Mesenteric fat pad (tissue), 1 donor: ENCODE data around the genes RASSF6 and PPBP.

DNA sequence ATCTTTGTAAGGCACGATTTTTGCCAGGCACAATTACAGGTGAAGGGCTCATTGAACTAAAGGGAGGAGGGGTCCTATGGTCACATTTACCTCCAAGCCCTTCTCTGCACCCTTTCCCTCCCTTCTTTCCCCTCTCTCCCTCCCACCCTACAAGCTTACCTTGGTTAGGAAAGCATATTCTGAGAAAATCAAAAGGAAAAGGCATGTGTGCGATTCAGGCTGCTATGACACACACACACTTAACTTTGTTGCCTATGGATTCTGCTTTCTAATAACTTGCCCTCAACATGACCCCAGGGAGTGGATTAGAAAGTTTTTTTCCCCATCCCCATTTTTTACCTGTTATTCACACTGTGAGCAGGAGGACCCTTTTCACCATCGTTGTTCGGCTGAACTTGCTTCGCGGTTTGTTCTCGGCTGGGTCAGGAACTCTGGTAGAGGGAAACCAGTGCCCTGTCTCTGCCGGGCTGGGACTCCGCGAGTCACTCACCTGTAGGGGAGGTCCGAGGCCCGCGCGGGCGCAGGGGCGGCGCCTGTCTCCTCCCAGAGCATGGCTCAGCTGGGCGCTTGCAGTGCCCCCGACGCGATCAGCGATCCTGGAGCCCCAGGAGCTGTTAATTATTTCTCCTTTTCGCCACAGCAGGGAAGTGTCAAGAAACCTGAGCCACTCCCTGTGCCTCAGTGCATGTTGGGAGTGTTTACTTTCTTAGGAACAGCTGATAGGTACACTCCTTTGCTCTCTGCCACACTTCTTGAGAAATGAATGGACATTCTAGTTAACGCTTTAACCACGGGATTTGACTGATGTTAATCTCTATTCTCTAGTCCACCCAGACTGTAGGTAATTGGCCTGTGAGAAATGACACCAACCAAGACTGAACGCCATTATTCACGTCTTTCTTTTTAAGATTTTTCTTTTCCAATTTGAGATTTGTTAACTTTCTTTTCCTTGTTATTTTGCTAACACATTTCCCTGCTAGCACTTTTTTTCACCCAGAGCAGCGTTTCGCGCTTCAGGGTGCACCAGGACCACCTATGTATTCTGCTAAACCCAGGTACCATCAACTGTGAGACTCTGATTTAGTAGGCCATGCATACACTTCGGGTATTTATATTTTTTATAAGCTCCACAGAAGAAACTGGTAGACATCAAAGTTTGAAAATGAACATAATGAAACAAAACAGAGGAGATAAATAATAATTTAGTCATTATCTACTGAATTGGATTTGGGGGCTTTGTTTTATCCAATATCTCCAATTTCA, at the start of gene RASSF6:
Gene RASSF6 (minus strand): TSS at position 488 of the 1,263 bp plus-strand sequence.
- PRO-cap, result no peak

GRCh38 chr4:73669689-73670187, 49.5 kb upstream of the RASSF6 start:
- PRO-cap, result no peak

DNA sequence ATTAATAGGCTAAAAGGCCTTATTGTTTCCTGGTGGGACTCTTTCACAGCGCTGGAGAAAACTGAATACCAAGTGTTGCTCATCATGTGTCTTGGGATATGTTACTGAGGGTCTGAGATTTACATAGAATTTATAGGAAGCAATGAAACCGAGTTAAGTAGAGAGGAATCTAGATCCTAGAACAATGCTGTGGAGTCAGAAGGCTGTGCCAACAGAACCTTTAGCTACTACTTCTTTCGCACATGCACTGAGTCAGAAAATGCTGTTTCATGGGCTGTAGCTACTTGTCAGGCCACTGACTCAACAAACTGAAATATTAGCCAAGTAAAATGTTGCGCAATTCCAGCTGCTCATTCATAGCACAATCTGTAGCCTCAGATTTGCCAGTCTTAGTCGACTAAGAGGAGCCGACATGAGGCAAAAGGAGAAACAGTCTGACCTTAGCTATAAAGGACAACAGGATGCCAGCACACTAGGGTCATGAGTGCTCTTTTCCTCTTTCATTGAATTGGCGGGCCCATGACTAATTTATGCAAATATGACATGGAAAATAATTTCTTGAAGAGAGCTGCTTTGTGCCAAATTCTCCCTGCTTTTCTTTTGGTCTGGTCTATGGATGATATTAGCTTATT, 35.8 kb upstream of the CXCL8 start:
- PRO-cap, result no peak

DNA sequence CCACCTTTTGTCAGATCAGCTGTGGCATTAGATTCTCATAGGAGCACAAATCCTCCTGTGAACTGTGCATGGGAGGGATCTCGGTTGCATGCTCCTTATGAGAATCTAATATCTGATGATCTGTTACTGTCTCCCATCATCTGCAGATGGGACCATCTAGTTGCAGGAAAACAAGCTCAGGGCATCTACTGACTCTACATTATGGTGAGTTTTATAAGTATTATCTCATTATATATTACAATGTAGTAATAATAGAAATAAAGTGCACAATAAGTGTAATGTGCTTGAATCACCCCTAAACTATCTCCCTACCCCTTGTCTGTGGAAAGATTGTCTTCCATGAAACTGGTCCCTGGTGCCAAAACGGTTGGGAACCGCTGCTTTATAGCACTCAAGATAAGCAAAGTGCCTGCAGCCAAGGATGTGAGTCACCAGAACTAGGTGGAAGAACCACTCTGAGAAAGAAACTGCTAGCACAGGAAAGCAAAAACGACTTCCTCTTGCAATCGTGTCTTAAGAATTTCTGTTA, 32.6 kb upstream of the CXCL8 start:
- PRO-cap, result no peak

GRCh38 chr4:73716186-73716585, 24.2 kb upstream of the CXCL8 start:
- PRO-cap, result no peak

GRCh38 chr4:73987922-73988566, at the start of gene PPBP:
Gene PPBP (minus strand): TSS chr4:73988190.
- PRO-cap, result no peak

DNA sequence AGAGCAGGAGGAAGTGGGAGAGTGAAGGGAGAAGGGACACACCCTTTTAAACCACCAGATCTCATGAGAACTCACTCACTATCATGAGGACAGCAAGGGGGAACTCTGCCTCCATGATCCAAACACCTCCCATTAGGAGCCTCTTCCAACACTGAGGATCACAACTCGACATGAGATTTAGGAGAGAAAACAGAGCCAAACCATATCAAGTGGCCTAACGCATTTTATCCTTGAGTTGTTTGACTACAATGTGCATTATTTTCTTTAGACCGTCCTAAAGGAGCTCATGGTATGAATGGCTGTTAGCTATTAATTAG, 19.8 kb downstream of the CXCL2 start:
- PRO-cap, result no peak

- PRO-cap, result no peak
Observed at GRCh38 chr4:74103906-74104344, 4.9 kb upstream of the CXCL2 start.

DNA sequence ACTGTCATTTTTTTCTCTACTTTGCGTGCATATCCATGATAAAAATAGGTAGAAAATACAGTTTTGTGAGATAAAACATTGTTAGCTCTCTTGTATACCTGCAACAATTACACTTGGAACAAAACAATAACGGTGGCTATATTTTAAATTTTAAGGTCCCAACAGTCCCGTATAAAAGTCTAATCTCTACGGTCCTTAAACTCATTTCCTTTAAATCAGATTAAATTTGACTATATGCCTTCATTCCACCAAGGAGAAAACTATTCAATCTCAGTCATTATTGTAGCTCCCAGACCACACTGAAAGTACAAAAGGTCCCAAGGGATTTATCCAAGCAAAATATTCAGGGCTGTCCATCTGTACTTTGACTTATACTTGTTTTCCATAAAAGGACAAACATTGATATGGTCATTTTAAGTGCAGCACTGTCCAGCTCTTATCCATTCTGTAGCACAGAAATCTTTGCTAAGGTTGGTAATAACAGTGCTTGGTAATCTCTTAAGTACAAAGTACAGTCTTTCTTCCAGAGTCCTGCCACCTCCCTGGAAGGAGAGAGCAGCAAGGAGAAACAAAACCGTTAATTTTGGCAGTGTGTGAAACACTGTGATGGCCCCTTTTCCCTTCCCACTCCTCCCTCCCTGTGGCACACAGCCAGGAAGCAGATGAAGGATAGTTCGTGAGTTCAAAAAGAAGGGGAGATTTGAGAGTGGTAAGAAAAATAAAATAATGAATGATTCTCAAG, 6.6 kb upstream of the CXCL2 start:
- PRO-cap, result no peak

DNA sequence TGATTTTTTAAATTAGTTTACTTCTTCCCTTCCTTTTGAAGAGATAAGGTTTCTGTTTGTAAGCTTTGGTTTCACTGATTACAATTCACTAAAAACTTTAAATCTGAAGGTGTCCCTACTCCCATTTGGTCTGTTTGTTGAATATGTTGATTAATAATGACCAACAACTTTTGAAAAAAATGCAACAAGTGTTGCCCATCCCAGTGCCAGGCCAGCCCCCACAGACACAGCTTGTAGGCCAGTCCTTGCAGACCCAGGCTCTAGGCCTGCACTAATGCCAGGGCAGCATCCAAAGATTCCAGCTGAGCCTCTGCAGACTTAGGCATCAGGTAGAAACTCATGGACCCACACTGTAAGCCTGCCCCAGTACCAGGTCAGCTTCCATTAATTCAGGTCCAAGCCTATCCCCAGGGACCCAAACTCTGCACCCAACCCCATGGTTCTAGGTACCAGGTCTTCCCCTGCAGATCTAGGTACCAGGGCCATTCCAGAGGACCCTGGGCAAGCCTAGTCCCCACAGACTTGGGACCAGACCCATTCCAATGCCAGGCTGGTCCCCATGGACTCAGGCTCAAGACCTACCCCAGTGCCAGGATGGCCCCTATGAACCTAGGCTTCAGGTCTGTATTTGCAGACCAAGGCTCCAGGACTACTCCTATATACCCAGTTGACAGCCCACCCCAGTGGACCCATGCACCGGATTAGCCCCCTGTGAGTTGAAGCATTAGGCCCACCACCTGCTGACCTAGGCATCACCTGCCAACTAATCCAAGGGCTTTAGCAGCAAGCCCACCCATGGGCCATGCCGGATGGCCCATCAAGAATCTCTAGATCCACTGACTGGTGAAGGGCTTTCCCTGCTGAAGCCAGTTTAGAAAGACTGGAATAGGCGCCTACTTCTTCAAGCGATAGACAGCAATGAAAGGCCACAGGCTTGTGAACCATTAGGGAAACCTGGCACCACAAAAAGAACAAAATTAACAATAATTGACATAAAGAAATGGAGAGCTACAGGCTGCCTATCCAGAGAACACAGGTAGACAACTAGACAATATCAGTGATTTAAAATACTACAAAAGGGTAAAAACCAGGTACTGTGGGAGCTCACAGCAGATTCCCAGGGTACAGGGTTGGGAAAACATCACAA, 8.9 kb downstream of the MTHFD2L start:
- PRO-cap, result no peak

DNA sequence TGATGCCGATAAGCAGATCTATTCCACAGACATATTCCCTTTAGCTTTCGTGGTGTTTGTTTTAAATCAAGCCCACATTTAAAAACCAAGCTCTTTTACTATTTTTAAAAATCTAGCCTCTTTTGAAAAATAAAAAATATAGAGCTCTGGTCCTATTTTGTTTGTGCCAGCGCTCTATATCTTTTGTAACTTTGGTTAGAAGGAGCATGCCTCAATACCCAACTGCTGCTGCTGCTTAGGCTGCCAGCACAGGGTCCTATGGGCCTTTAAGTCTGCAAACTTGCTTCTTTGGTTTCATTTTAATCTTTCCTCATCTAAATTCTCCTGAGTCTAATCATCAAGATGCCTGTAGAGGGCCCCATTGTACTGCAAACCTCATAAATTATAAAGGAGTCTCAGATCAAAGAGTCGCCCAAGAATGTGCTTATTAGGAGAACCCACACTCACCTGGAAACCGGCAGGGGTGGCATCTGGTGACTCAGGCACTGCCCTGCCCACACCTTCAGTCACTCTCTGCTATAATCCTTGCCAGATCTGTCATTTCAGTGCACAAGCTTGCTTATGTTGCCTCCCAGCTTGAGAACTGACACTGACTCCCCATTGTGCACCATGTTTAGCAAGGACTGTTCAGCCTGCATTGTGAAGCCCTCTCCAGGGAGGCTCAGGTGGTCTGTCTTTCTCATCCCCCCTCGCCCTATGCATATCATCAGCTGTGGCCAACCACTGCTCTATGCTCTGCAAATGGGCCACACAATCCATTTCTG, 12.2 kb downstream of the EPGN start:
- PRO-cap, result no peak

- PRO-cap, result no peak
Observed at GRCh38 chr4:74715758-74716226, 78.5 kb downstream of the BTC start.

DNA sequence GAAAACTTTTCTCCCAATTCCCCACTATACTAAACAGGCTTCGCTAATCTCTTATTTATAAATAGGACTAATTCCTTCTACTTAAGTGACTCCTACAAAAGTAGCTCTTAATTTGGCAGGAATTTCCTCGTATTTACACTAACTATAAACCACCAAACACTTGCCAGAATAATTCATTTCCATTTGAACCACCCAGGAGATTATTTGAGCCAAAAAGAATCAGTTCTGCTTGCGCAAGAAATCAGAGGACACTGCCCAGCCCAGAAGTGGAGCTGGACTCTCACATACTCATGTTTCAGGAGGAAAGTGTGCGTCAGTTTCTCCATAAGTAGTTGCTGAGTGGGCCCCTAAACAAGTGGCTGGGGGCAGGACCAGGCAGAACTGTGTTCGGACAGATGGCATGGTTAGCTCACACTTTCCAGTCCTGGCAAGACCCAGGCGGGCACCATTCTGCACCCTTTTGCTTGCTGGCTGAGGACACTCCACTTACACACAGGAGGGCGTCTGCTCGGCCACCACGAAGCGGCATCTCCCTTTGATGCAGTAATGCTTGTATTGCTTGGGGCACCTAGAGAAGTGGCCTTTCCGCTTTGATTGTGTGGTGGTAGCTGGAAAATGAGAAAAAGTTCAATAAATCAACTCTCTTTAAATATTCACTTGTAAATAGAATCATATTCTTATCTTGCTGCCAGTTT, 38.8 kb downstream of the BTC start:
- PRO-cap, result no peak

- PRO-cap, result no peak
Observed at GRCh38 chr4:75646223-75646551, 15.9 kb upstream of the CDKL2 start.

DNA sequence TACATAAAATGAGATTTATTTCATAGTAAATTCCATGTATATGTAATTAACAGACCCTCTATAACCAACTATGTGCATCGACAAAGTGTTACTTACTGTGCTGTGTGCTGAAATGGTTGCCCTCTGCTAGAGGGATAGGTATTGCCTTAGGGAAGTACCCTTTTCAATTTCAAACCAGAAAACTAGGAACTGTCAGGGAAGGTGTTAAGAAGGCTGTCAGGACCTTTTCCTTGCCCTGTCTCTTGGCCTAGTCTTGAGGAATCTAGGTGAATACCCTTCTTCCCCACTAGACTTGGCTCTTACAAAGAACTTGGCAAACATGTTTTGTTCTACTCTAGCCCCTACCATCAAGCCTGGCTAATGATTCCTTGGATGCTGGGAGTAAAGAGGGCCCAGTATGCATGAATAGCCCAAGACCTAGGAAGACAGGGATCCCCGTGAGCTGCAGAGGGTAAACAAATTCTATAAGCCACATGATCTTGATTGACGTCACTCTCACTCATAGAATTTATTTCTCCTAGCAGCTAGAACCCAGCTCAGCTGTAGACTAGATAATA, 16.4 kb upstream of the USO1 start:
- PRO-cap, result no peak

DNA sequence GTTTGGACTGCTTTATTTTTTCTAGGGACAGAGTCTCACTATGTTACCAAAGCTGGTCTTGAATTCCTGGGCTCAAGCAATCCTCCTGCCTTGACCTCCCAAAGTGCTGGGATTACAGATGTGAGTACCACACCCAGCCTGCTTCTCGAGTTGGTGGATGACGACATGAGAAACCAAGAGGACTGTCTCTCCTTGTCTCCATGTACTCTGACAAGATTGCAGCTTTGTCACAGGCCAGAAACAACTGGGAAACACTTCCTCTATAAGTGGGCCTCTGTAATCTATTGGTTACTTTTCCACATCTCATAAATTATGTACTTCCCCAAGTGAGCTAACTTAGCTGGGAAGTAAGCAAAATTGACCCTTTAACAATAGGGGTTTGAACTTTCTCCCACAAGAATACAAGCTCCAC, 14.2 kb upstream of the USO1 start:
- PRO-cap, result no peak

GRCh38 chr4:75919891-75920315, 17.7 kb upstream of the PPEF2 start:
- PRO-cap, result no peak

GRCh38 chr4:76028143-76028801, 5.0 kb upstream of the CXCL10 start:
- PRO-cap, result no peak

GRCh38 chr4:76053631-76054327, 17.9 kb upstream of the CXCL11 start:
- PRO-cap, result no peak

DNA sequence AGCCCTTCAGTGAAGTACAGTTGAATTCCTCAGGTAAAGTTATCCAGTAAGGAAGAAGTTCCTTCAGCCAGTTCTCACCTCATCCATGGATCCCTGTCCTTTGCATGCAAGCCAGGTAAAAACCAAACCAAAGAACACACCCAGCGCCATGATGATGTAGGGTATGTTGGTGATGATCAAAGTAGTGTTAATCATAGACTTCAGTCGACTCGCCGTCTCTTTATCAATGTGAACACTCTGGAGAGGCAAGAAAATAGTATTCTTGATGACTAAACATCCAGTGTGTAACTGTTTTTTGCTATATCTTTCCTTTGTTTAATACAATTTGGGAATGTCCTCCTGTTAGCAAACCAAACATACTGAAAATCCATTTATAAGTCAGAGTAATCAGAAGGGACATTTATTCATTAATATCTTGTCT, 15.0 kb upstream of the NUP54 start:
- PRO-cap, result no peak